Measurements from ENCODE around the genes ERGIC2 and SINHCAF.

- PRO-cap, 2 experiments, result no peak in any of the 2 experiments
These were observed 1.5 kb upstream of the MANSC4 start for GRCh38 chr12:27781505-27781985.

DNA sequence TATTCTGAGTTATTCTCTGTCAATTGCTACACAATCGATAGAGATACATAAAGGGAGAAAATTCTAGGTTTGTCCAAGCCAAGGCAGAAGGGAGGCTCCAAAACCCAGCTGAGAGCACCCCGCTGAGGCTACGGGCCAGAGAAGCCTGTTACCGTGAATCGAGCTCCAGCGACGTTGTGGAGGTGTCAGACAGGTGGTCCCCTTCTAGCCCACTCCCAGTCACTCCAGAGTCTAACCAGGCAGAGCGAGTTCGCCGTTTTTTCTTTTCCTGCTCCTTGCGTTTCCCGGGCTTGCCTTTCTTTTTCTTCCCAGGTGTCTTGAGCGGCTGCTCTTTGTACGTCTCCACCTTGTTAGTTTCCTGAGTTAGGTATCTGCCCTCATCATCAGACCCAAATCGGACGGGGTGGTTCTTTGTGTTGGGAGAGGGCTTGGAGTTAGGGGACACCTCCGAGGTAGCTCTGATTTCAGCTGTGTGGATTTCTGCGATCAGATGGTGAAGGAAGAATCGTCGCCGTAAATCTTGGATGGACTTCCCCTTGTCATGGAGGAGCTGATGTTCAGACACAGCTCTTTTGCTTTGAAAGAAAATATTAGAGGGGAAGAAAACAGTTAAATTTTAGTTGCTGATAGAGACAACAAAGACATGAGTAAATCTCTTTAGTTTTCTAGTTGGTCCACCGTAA, 9.2 kb downstream of the PTHLH start:
- PRO-cap, 2 experiments, result no peak in any of the 2 experiments

DNA sequence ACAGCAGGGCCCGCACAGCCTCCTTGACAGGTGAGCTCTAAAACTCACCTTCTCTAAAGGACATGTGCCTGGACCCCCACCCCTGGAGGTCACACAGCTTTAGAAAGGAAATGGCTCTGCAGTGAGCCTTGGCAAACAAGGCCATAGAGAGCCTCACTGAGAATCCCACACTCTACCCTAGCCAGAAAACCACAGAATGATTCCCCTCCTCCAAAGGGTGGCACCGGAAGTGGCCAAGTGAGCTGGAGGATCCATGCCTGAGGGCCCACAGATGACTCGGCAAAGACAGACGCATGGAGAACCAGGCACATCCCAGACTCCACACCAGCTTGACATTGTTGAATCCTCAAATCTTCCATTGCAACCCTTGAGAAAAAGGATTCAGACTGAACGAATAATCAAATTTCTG, 54.1 kb upstream of the PTHLH start:
- PRO-cap, 2 experiments, result no peak in any of the 2 experiments

DNA sequence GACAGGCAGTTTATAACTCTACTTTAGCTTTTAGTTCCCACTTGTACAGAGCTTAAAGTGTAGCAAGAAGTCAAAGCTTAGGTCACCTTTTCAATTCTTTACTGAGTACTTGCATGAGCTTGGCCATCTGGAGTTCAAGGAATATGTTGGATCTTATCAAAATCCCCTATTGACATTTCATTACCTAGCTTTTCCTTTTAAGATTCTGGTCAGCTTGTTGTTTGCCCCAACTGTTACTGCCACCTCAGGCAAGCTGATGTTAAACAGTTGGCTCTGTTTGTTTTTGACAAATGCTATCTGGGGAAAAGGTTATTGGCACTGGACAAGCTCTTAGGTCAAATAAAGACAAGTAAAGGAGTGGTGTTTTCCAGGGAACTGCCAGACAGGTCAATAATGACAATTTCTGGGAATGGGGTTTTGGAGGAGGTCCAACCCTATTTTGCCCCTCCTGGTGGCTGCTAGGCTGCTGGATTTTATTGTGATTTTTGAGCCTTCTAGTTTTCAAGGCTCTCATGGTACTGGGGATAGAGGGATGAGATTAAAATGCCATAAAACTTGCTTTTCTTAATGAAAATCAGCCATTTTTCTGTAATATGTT, 12.5 kb downstream of the CCDC91 start:
- PRO-cap, 2 experiments, result no peak in any of the 2 experiments

- PRO-cap, 2 experiments, result no peak in any of the 2 experiments
These were observed 21.6 kb downstream of the FAR2 start for GRCh38 chr12:29170728-29171046.

- PRO-cap, 2 experiments, result peak in 2 of 2 experiments; most common plus-strand start chr12:29381387 (in 2); most common minus-strand start chr12:29381150 (in 2)
These were observed at the start of gene ERGIC2 for GRCh38 chr12:29381042-29381844. TSS of gene ERGIC2 (minus strand) at chr12:29381172.

GRCh38 chr12:29574534-29574968, 77.1 kb upstream of the OVCH1 start:
- PRO-cap, 2 experiments, result no peak in any of the 2 experiments

GRCh38 chr12:31229435-31229964, 96.5 kb downstream of the SINHCAF start:
- PRO-cap, 2 experiments, result no peak in any of the 2 experiments

GRCh38 chr12:31319558-31320571, 6.1 kb downstream of the SINHCAF start:
- PRO-cap, 2 experiments, result no peak in any of the 2 experiments

DNA sequence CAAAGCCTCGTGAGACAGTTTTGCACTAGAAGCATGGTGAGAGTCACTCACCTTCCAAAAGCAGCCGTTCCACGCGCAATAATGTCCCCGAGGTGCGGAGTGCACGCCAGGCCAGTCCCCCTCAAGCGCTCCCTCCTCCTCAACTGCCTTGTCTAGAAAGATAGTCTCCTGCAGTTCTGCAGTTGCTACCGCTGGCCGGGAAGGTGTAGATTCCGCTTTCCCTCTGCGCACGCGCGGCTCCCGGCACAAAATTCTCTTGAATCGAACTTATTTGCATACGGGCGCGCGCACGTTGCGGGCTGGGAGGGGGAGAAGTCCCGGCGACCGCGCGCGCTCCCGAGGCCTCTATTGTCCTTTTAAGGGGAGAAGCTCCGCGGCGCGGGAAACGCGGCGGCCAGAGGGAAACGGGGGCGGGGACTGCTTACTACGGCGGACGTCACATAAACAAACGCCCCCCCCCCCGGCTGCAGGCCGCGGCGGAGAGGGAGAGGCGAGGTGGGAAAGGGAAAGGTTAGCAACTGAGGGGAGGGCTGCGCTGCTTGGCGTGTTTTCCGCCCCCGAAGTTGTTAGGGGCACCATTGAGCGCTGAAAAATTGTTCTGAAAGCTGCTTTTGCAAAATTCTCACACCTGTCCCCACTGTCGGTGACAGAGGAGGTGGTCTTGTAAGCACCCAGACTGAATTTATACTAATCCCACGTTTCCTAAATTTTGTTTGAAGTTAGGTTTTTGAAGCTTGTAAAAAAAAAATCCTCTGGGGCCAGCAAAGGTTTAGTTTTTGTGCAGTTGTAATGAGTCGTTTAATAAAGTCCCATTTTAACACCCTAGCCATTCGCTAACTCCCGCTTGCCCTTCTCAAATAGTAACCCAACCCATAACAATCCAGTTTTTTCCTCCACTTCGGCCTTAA, at the start of gene SINHCAF:
Gene SINHCAF (minus strand): TSS at position 178 of the 908 bp plus-strand sequence.
- PRO-cap, 2 experiments, result peak in 2 of 2 experiments; most common plus-strand start position 384 of the sequence (in 2); most common minus-strand start position 178 of the sequence (in 2)

DNA sequence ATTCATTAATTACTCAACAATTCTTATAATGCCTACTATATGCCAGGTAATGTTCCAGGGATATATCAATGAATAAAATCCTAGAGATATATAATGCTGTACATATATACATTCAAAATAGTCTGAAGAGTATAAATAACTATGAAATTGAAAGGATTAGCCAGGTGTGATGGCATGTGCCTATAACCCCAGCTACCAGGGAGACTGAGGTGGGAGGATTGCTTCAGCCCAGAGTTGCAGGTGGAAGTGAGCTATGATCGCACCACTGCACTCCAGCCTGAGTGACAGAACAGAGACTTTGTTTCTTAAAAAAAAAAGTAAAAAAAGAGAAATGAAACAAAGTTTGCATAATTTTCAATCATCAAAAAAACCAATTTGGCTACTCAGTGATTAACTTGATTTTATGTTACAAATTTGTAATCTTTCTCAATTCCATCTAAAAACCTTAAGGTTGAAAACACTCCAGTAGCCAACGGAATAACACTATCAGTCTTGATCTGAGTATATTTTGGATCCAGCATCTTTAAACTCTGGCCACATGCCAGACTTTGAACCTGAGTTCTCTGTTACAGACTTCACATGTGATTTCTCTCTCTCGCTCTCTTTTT, 12.6 kb upstream of the DENND5B start:
- PRO-cap, 2 experiments, result no peak in any of the 2 experiments

DNA sequence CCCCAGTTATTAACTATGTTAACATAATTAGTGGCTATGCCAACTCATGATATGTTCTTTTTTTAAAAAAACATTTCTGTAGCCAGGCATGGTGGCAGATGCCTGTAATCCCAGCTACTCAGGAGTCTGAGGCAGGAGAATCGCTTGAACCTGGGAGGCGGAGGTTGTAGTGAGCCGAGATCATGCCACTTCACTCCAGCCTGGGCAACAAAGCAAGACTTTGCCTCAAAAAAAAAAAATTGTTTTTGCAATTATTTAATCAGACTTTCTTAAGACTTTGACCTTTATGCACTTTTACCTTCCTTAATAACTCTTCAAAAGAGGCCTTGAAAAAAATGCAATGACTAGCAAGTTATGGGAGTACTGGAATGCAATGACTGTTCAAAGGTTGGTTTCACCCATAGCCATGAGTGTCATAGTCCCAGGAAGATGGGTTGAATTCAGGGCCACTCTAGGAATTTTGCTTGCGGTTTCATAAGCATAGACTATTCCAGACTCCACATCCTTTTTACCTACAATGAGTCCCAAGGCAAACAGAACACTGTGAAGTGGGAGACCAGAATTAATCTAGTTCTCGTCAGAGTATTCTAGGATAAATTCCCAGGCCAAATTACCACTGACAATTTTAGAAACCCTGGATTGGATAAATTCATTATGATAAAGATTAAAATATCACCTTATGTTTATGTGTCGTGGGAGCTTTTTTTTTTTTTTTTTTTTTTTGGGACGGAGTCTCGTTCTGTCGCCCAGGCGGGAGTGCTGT, 29.3 kb upstream of the DENND5B start:
- PRO-cap, 2 experiments, result no peak in any of the 2 experiments

GRCh38 chr12:31714997-31716117, 13.5 kb downstream of the AMN1 start:
- PRO-cap, 2 experiments, result no peak in any of the 2 experiments

DNA sequence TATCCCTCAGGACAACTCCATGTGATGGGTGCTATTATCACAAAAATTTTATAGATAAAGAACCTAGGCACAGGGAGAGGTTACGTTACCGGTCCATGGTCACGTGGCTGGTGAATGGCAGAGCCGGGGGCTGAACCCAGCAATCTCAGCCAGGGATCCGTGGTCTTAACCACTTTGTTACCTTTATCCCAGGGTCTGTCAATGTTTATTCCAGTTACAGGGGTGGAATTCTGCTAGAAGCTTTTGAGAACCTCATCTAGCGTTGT, 513 bp downstream of the AMN1 start:
- PRO-cap, 2 experiments, result peak in 2 of 2 experiments; most common plus-strand start position 142 of the sequence (in 2)

DNA sequence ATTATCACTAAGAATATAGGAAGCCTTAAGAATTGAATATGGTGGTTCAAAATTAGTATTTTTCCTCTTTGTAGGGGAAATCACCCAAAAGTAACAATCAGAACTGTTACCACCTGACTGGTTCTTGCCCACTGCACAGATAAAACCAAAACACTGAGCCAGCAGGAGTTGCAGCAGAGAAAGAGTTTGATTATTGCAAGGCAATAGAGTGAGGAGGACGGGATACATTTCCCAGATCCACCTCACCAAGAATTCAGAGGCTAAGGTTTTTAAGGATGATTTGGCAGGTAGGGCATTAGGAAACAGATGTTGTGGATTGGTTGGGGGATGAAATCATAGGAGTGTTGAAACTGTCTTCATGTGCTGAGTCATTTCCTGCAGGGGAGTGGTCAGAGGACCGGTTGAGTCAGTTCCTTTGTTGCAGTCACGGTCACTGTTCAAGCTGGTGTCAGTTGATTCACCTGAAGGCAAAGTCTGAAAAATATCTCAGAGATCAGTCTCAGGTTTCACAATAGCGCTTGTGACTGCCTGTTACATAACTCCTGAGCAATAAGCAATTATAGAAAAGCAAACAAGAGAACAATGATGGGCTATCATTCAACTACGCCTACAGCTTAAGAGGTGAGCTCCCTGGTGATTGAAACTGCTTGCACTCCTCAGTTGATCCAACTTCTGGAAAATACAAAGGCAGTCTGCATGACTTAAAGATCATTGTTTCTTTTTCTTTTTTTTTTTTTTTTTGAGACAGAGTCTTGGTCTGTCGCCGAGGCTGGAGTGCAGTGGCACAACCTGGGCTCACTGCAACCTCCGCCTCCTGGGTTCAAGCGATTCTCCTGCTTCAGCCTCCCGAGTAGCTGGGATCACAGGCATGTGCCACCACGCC, 20.4 kb upstream of the AMN1 start:
- PRO-cap, 2 experiments, result peak in 2 of 2 experiments; most common plus-strand start position 418 of the sequence (in 2)

DNA sequence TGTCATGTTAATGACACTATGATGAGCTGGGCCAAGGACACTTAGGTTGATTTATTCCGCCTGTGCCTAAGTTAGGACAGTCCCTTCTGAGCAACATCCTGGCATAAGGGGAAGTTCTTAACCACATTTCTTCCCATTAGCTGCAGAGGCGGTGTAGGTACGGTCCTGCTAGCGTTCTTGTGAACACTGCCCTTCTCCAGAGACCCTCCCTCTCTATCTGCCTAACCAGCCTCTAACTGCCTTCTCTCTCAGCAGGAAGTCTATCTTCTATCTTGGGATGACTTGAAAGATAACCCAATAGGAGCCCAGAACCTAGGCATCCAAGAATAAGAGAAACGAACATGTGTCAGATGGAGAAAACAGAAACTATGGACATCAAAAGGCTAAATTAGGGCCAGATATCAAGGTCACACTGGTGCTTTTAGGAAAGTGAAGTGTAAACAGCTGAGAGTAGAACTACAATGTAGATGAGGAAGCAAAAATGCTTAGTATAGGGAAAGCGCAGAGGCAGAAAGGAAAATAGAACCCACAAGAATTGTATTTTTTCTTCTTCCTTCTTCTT, 41.0 kb upstream of the H3-5 start:
- PRO-cap, 2 experiments, result no peak in any of the 2 experiments

DNA sequence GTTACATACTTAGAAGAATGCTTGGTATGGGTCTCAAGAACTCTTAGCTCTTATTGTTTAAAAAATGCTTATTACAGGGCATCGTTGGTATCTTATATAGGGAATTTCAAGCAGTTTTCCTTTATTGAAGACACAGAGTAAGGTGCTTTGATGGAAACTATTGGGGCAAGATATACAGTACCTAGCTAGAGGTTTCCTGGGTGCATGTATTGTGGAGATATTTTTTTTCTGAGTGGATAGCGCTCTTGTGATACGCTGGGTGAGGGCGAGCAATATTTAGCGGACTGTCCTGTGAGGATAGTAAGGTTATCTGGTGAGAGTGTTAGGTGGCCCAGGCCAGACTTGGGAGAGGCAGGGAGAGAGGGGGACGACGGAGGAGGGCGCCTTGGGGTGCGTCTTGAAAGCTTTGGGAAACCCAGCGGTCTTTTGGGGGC, 682 bp upstream of the BICD1 start:
- PRO-cap, 2 experiments, result no peak in any of the 2 experiments

DNA sequence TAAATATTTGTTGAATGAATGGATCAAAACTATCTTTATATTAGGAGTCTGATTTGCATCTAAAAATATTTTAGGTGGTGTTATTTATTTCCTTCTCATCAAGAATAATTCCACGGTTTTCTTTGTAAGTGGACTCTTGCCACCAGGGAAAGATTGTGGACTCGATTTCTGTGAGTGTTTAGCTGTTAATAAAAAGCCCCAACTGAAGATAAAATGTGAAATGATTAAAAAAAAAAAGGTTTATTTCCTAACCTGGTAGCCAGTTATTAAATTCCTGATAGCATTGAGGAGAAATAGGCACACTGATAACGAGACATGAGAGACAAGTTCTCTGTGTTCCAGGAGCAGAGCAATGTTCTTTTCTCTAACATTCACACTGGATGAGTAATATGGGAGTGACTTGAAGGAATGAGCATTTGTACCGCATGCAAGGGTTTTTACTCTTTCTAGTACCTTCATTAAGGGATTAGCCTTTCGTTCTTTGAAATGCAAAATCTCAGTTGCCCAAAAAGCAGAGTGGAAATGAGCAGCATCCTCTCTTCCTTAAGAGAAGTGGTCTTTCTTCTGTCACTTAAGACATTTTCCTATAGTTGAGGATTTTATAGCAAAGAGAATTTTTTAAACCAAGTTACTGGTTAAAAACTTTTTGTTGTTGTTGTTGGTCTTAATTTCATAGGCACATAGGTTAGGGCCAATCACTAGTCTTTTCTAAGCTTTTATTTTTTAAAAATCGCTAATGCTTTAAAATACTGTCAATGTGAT, 54.7 kb downstream of the FGD4 start:
- PRO-cap, 2 experiments, result no peak in any of the 2 experiments

DNA sequence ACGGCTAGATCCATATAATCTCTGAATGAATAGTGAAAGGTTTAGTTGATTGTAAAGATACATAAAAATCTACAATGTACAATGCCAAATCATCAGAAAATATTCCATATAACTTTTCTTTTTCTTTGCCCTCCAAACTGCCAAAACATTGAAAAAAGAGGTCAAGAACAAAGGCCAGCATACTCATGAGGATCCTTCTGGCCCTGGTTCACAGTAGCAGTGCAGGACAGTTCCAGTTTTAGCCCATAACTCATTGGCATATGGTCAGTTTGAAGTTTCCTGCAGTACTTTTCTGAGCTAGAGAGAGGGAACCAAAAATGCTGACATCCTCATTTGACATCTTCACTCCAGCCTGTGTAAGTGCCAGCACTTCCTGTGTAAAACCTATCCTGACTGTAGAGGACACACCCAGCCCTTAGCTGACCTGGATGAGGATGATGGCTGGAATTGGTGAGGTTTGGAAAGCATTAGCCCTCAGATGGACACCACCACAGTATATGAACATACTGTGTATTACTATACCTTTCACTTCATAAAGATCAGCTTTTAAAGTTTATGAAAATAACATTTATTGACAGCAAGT, 84.1 kb downstream of the FGD4 start:
- PRO-cap, 2 experiments, result no peak in any of the 2 experiments

DNA sequence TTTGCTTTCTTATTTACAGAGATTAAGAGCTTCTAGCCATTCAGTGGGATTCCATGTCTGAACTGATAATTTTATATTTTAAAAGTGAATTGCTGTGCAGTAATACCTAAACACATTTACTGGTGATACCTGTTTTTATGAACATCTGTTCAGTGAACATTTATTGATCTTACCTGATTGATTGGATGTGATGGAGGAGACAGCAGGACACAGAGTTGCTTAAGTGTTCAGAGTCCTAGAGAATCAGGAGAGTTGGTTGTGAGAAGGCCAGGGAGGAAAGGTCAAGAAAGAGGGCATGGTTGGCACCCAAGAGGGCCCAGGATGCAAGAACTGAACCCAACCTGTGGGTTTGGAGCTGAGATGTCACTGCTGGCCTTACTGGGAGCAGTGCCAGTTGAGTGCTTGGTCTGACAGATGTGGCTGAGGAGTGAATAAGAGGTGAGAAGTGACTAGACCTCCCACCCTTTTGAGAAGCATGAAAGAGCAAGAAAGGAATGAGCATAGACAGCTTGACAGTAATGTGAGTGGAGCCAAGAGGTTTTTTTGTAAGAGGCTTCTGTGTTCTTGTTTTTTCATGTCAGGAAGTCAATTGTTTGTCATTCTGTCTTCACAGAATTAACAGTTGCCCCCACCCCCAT, 95.2 kb downstream of the FGD4 start:
- PRO-cap, 2 experiments, result no peak in any of the 2 experiments

All from right ventricle myocardium (tissue), 1 donor.